Karpas-422 (cell line): ENCODE results near the gene S100B.

DNA sequence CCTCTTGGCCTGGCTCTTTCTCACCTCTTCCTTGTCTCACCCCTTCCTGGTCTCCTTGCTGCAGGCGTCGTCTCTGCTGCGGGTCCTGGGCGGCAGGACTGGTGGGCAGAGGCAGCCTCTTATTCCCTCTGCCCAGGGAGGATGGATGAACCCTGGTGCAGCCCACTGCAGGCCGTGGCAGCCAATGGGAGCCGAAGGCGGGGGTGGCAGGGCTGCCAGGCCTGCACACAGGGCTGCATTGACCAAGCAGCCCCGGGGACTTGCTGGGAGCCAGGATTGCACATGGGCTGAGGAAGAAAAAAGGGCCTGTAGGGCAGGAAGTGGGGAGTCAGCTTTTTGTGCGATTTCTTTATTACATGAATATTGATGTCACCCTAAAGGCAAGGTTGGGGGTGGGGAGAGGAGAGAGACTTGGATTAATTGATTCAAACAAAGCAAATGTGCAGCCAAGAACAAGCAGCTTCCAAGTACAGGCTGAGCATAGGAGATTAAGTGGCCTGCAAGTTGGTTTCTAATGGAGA lies at the start of gene S100B:
Gene S100B, minus strand, starts transcription at position 94 of the 521 bp plus-strand sequence.
- PRO-cap: no peak
- RAMPAGE, long total RNA: no peak